Epithelial cell of prostate (primary cell): Measurements from ENCODE around the gene C12orf76.

GRCh38 chr12:109529772-109530341 is 43.4 kb downstream of the MMAB start:
- RRBS: no CpG with 5 or more reads among the region's 10 CpGs

DNA sequence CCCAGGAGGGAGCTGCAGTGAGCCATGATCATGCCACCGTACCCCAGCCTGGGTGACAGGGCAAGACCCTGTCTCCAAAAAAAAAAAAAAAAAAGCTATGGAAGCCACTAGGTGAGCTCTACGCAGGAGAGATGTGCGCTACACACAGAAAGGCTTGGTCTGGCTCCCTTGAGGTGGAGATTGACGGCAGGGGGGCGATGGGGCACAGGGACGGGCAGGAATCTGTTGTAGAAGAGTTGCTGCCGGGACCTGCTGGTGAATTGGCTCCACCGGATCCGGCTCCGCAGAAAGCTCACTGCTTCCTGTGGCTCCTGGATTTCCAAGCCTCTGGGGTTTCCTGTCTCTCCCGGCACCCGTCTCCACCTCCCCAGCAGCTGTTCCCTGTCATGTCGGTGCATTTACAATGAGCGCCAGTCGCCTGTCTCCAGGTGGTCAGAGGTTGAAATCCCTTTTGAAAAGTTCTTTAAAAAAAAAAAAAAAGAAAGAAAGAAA is 20.6 kb downstream of the FAM222A start:
- RRBS: 6% methylated on average over 3 of the region's 15 CpGs

DNA sequence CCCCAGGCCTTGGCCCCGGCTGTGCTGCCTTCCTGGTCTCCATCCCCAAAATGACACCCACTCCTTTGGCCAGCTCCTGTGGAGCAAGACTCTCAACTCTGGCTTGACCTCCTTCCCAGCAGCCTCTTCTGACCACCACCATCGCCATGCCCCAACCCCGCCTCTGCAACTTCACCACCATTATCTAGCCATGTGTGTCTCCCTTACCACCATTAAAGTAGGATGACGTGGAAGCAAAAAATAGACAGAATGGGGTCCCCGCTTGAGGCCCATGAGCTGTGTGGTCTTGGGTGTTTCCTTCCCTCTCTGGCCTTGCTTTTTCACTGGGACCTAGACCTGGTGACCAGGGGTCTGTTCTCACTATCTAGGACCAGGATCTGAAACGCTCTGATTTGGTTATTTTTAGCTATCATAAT is 30.7 kb downstream of the FAM222A start:
- RRBS: no CpG with 5 or more reads among the region's 6 CpGs

DNA sequence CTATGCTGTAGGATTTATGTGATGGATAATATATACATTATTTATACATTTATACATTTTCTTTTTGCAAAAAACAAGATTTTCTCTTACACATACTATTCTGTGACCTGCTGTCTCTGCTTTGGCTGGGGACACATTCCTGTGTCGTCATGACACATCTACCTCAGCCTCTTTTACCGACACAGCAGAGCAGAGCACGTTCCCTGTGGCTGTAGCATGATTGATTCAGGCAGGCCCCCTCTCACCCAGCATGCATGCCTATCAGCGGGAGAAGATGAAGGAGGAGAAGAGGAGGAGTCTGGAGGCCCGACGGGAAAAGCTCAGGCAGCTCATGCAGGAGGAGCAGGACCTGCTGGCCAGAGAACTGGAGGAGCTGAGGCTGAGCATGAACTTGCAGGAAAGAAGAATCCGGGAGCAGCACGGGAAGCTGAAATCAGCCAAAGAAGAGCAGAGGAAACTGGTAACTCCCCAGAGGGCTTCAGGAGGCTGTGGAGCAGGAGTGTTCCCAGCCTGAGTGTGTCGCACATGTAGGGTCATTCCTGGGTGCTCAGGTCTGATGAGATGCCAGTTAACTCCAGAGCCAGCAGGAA is 3.7 kb downstream of the TCHP start:
- RRBS: no CpG with 5 or more reads among the region's 9 CpGs

GRCh38 chr12:109939152-109939469 is 39.0 kb downstream of the TCHP start:
- RRBS: no CpG with 5 or more reads among the region's 2 CpGs

GRCh38 chr12:109943747-109944449 is 43.8 kb downstream of the TCHP start:
- RRBS: no CpG with 5 or more reads among the region's 10 CpGs

DNA sequence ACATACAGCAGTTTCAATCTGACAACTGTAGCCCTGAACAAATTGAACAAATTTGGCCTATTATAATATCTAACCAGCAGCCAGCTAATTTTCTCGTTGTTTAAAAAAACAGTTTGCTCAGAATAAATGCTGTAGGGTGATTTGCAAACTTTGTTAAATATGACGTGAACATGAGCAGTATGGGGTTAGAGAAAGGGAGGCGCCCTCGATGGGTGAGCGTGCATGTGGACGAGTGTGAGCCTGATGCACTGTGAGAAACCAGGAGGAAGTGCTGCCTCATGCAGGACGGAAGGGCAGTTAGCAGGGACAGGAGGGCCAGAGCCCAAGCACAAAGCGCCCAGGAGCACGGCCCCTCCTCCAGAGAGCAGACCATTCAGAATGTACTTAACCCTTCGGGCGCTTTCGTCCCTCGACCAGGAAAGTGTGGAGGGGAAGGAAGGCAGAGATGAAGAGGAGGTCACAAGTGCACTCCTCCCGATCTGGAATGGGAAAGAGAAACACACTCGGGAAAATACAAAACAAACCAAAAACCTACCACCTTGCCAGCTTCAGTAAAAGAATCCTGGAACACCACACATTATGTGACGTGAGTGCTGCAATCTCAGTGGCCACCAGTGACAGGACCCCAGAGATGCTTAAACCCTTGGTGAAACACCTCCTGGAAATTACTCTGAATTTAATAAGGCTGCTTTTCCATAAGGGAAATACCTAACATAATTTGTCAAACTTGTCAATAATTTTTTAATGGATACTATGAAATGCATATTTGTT is 45.0 kb downstream of the TCHP start:
- RRBS: no CpG with 5 or more reads among the region's 16 CpGs

GRCh38 chr12:109983271-109984145 is 12.7 kb downstream of the GIT2 start:
- RRBS: no CpG with 5 or more reads among the region's 10 CpGs

- RRBS: no CpG with 5 or more reads among the region's 7 CpGs
Observed at GRCh38 chr12:109994386-109995098, 1.6 kb downstream of the GIT2 start.

GRCh38 chr12:110007959-110008427 is 8.8 kb downstream of the ANKRD13A start:
- RRBS: no CpG with 5 or more reads among the region's 2 CpGs

DNA sequence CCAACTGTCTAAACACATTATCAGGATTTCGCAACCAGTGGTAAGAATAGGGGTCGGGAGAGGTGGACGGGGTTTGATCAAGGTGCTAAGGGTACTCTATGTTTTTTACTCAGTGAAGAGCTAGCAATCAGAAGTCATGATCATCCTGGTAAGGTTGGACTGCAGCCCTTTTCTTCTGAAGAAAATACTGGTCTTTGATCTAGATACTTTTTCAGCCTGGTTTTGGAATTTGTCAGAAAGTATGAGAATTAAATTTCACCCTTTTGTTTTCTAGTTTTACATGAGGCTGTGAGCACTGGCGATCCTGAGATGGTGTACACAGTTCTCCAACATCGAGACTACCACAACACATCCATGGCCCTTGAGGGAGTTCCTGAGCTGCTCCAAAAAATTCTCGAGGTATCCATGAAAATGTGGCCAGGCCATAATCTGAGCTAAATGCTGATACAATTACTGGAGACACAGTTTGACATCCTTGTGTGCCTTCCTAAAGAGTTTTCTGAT is 13.7 kb downstream of the ANKRD13A start:
- RRBS: no CpG with 5 or more reads among the region's 6 CpGs

DNA sequence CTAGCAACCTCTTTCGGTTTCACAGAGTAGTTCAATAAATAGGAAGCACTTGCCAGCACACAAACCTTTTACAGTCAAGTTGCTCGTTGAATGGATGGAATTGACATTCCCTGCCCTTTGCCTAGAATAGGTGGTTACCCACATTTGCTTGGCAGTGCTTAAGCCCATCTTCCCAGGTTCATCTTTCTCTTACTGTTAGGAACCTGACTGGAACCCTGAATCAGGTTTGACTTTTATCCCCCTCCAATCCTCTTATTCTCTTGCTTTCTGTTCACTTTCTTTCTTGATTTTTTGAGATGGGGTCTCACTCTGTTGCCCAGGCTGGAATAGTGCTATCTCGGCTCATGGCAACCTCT is 16.0 kb downstream of the ANKRD13A start:
- RRBS: no CpG with 5 or more reads among the region's 3 CpGs

DNA sequence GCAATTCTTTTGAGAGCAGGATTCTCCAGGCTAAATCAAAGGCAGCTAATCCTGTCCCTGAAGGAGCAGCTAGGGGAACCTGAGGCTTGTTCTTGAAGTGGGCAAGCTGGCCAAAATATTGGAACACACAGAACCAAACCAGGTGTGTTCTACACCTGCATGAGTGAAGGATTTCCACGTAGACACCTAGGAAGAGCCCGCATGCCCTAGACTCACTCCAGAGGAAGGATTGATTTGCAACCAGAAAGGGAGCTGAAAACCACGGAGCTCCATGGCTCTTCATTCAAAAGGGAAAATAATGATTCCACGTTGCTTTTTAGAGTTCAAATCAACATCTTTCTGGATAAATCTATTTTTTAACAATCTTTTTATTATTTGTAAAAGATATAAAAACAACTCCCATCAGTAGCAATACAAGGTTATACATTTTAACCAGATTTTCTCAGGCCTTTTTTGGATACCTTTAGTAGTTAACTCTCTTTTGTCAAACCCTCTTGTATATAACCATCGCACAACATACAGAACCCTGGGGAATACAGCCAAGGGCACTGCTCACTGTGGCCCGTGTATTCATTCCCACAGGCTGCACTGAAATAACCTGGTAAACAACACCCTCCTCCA is 9.9 kb downstream of the C12orf76 start:
- RRBS: no CpG with 5 or more reads among the region's 6 CpGs

DNA sequence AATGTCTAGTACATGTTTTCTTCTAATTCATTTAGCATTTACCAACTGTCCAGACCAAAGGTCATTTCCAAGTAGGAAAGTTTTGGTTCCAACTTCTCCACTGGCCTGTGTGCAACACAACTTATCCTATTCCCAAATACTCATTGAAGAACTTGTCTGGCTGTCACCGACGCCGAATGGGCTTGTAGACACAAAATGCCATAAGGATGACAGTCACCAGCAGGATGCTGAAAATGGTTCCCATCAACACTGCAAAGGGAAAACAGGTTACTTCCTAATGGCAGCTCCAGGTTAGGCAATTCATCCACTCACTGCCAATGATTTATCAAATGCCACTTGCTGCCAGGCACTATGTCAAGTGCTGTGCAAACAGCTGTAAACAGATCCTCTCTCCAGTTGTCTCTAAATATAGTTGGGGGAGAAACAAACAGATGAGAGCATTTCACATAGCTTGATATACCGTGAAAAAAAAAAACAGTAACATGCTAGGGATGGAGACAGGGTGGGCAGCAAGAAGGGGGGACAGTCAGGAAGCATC is 6.0 kb downstream of the C12orf76 start:
- RRBS: no CpG with 5 or more reads among the region's 4 CpGs

DNA sequence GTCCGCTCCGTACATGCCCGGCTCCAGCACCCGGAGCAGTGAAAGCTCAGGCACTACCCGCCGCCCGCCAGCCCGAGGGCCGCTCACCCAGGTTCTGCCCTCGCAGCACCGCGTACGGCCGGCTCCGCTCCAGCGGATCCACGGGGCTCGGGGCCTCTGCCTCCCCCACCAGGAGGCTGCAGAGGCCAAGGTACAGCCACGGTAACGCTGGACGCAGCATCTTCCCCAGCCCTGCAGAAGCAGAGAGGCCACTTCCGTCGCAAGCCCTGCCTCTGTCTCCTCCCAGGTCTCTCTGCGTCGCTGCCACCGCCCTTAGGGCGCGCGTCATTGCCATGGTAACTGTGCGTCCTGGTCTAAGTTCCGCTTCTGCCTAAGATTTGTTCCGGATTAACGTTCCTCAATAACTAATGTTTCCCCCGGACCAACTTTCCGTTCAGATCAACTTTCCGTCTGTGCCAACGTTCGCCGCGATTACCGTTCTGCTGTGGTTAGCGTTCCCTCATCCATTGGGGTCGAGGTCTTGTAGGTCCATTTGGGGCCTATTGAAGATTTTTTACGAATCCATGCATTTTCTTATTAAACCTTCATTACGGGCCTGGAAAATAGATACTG is at the start of gene C12orf76:
Gene C12orf76, minus strand, starts transcription at position 247 of the 612 bp plus-strand sequence.
- RRBS: 0% methylated on average over 9 of the region's 45 CpGs

GRCh38 chr12:110246842-110247608 is 34.0 kb upstream of the ATP2A2 start:
- RRBS: no CpG with 5 or more reads among the region's 7 CpGs

DNA sequence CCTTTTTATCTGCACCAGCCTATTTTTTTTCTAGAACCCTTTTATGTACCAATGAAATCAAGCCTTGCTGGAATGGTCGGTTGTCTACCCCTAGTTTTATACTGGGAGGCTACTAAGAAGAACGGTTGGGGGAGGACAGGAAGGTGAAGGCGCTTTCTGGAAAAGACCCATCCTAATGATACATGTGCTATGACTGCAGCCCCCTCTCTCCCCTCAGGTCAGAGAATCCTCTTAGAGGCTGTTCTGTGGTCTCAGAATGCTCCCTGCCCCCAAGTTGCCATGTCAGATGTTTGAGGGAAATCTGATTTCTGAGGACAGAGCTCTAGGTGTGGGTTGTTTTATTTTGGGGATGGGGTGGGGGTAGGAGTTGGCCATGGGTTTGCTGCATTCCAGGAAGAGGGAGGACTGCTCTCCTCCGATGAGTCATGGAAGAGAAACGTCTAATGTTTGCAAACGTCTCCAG is 11.7 kb upstream of the ATP2A2 start:
- RRBS: no CpG with 5 or more reads among the region's 6 CpGs

- RRBS: no CpG with 5 or more reads among the region's 3 CpGs
Observed at GRCh38 chr12:110288979-110289601, 8.0 kb downstream of the ATP2A2 start.

DNA sequence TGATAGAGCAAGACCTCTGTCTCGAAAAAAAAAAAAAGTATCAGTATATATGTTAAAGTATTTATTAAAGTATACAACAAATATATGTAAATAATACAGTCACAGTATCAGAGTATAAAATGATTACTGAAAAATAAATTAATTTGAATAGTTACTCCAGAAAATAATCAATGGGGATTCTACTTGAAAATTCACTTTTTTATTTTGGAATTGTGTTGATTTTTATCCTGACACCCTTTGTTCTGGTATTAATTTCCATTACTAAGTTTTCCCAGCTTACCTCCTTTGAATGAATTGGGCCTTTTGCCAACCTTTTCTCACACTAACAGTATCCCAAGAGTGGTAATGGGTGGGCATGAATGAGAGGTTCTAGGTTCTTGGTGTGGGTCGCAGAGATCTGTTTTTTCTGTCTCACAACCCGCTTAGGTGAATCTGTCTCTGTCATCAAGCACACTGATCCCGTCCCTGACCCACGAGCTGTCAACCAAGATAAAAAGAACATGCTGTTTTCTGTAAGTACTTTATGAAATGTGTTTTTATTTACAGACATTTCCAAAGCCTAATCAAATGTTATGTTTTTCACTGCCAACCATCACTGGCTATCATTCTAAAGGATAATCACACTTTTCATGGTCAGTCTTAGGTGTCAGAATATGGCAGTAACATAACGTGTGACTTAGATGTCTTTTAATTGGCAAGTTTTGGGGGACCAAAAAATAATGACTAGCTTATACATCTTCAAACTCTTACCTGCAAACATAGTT is 45.1 kb downstream of the ATP2A2 start:
- RRBS: no CpG with 5 or more reads among the region's 6 CpGs

- RRBS: no CpG with 5 or more reads among the region's 4 CpGs
Observed at GRCh38 chr12:110333639-110334523, 52.8 kb downstream of the ATP2A2 start.